ENCODE results near the genes GPX1, RNF123, TRAIP and MST1R.

GRCh38 chr3:49294308-49294788 lies 17.3 kb upstream of the C3orf62 start:
- PRO-cap, result no peak

DNA sequence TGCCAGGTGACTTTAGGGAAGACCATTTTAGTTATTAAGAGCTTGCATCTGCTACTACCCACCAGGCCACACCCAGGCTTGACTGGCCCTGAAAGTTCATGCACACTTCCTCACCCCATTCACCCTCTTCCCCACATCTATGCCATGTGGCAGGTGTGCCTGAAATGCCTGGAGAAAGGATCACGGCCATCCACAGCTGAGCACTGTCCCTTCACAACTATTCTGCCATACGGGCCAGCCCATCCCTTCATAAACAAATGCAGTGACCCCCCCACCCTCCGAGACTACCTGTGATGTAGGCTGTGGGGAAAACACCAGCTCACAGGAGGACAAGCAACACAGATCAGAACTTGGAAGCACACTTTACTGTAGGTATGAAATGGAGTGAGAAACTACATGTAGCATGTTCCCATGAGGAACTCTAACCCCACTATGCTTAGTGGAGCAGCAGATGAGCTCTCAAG lies 28.8 kb downstream of the USP4 start:
- PRO-cap, result no peak

DNA sequence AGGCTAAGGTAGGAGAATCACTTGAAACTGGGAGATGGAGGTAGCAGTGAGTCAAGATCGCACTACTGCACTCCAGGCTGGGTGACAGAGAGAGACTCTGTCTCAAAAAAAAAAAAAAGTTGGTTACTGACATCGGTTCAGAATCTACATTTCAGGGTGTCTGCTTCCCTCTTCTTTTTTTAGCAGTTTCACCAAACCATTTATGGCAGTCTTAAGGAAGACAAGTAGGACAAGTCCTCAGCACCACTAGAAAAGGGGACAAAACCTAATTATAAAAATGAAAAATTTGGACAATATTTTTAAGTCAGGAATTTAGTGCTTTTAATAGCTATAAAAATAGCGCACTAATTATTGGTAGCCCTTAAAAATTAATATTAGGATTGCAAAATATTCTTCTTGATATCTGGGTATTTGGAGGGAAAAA lies 3.4 kb upstream of the USP4 start:
- PRO-cap, result no peak

DNA sequence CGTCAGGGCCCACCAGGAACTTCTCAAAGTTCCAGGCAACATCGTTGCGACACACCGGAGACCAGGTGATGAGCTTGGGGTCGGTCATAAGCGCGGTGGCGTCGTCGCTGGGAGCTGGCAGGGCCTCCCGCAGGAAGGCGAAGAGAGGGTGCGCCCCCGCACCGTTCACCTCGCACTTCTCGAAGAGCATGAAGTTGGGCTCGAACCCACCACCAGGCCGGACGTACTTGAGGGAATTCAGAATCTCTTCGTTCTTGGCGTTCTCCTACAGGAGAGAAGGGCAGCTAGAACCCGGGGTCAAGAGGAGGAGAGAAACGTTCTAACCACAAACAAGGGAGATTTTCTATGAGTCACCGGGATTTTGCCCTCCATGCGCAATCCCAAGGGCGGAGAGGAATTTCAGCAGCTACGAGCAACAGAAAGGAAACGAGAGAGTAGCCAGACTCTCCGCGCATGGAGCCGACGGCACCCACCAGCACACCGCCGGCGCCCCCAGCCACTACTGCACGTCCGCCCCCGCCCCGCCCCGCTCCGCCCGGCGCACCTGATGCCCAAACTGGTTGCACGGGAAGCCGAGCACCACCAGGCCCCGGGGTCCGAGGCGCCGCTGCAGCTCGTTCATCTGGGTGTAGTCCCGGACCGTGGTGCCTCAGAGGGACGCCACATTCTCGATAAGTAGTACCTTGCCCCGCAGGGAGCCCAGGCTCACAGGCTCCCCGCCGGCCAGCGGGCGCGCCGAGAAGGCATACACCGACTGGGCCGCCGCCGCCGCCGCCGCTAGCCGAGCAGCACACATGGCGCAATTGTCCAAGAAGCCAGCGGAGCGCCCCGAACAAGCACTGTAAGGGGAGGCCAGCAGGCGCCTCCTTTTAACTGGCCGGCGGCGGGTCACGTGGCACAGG lies at the start of gene GPX1:
Gene GPX1, minus strand, starts transcription at position 871 of the 902 bp plus-strand sequence.
- PRO-cap, result bidirectional peak, plus-strand start at position 418 of the sequence, minus-strand start at position 291 of the sequence; bidirectional peak, plus-strand start outside the sequence, minus-strand start at position 843 of the sequence

DNA sequence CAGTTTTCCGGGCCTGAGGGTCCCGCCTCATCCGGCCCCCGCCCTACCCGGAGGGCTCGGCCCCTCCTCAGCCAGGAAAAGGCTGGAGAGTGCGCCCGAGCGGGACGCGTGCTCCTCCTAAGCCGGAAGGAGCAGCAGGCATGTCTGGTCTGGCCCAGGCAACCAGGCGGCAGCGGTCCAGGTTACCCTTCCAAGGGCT lies 131 bp upstream of the GPX1 start:
- PRO-cap, result bidirectional peak, plus-strand start at position 74 of the sequence, minus-strand start outside the sequence

DNA sequence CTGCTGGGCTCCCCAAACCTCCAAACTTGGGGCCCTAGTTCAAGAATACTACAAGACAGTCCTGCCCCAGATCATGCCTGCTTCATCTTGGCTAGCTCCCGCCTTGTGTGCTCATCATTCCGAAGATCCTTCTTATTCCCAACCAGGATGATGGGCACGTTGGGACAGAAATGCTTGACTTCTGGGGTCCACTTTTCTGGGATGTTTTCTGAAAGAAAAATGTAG lies 4.2 kb upstream of the GPX1 start:
- PRO-cap, result no peak

GRCh38 chr3:49368186-49368696 lies 10.1 kb upstream of the GPX1 start:
- PRO-cap, result no peak

- PRO-cap, result bidirectional peak, plus-strand start at chr3:49470319, minus-strand start at chr3:49469980
Observed at GRCh38 chr3:49469386-49470104, 522 bp upstream of the DAG1 start.

- PRO-cap, result no peak
Observed at GRCh38 chr3:49671125-49671957, 2.8 kb upstream of the APEH start.

- PRO-cap, result no peak
Observed at GRCh38 chr3:49675863-49676337, 1.7 kb downstream of the APEH start.

DNA sequence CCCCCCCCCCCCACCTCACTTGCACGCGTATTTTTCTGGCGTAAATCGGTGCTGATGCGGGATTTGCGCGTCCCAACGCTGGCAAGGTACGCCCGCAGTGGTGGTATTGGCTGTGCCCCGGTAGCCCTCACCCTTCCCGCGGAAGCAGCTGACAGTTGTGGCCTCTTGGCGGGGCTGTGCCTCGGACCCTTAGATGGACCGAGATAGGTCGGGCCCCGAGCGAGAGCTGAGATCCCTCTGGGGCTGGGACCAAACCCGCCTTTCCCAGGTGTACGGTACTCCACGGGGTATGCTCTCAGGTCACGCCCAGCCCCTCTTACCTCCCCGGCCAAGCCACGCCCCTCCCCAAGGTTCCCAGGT lies 3.0 kb downstream of the MST1 start:
- PRO-cap, result no peak

GRCh38 chr3:49689050-49690224 lies at the start of gene RNF123:
Gene RNF123 (plus strand): TSS chr3:49689557.
- PRO-cap, result bidirectional peak, plus-strand start at chr3:49689557, minus-strand start at chr3:49689459

GRCh38 chr3:49722365-49723188 lies 1.2 kb downstream of the GMPPB start:
- PRO-cap, result no peak

- PRO-cap, result bidirectional peak, plus-strand start at chr3:49786784, minus-strand start at chr3:49786542
Observed at GRCh38 chr3:49786619-49787468, 502 bp upstream of the IP6K1 start.

DNA sequence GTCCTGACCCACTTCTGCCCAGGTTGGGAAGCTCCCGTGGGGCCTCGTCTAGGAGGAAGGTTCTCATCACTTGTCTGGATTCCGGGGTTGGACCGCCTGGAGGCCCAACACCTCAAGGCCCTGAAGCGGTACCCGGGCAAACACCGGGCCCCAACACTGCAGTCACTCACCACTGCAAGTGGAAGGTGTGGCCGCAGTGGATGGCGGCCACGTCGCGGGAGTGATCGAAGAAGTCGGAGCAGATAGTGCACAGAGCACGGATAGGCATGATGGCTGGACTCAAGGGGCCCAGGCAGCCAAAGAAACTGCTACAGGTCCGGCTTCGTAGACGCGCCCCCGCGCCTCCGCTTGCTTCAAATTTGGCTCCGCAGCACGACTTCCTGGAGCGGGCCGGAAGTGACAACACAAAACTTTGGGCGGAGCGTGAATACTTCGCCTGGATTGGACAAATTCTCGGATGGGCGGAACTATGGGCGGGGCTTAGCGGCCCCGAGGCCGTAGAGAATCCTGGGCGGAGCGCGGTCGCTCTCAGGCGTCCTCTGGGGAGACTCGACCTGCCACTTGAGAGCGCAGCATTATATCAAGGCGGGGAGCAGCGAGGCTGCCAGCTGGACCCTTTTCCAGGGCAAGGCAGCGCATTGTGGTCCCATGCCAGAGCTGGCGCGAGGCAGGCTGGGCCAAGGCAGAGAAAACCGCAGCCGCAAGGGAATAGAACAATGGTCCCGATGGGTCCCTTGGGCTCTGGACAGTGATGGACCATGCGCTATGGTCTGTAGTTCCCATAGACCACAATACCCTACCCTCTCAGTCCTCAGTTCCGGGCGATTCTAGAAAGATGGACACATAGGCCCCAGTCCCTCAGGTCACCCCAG lies at the start of gene TRAIP:
Gene TRAIP, minus strand, starts transcription at position 379 of the 872 bp plus-strand sequence.
- PRO-cap, result bidirectional peak, plus-strand start at position 531 of the sequence, minus-strand start at position 361 of the sequence

GRCh38 chr3:49869157-49869530 lies 562 bp downstream of the CAMKV start:
- PRO-cap, result no peak

DNA sequence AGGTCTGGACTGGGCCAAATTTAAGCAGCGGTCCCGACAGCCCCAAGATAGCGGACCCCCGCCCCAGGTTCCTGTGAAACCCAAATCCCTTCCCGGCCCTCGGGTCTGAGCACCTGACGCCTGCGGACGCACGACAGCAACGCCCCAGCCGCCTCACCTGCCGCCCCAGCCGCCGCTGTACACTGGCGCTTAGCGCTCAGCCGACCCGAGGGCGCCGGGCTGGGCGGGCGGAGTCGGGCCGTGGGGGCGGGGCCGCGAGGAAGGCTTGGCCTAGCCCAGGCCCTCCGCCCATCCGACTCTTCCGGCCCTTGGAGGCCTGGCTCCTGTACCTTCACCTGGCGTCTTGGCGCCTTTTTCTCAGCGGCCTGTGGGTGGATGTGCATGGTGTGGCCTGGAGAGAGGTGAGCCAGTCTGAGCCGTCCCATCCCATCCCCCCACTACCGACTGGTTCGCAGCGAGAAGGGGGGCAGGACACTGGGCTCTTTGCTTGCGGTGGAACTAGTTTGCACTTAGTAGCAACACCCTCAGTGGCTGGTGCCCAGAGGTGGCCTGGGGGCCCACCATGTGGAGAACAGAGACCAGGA lies at the start of gene MST1R:
Gene MST1R, minus strand, starts transcription at position 184 of the 584 bp plus-strand sequence.
- PRO-cap, result bidirectional peak, plus-strand start at position 360 of the sequence, minus-strand start at position 184 of the sequence

- PRO-cap, result no peak
Observed at GRCh38 chr3:50030618-50031086, 58.1 kb upstream of the RBM5 start.

DNA sequence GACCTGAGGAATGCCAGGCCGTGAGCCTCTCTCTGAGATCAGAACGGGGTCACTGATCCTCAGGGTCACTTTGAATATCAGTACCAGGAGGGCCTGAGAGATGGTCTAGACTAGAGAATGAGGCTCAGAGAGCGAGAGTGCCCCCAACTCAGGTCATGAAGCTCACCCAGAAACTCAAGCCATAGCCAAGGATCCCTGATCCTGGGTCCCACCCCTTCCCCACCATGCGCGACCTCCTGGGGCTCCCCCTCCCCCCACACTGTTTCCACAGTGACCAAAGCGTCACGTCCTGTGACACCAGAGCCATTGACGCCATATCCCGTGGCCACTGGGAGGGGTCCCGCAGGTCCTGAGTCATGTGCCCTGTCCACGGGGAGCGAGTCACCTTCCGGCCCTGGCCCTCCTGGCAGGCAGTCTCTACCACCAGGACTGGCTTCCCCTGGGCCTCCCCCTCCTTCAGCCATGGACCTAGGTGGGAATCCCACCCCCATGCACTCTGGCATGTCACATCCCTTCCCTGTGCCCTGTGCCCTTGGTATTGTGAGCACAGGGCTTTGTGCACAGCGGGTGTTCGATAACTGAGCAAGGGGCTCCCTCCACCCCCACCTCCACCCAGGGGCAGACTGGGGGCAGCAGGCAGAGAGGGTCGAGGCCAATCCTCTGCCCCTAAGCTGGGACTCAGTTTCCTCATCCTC lies 15.6 kb downstream of the SEMA3F start:
- PRO-cap, result no peak

GRCh38 chr3:50195318-50196257 lies 4.2 kb downstream of the GNAT1 start:
- PRO-cap, result no peak